Fallopian tube (tissue), 1 donor: ENCODE data around the gene PRDM10.

DNA sequence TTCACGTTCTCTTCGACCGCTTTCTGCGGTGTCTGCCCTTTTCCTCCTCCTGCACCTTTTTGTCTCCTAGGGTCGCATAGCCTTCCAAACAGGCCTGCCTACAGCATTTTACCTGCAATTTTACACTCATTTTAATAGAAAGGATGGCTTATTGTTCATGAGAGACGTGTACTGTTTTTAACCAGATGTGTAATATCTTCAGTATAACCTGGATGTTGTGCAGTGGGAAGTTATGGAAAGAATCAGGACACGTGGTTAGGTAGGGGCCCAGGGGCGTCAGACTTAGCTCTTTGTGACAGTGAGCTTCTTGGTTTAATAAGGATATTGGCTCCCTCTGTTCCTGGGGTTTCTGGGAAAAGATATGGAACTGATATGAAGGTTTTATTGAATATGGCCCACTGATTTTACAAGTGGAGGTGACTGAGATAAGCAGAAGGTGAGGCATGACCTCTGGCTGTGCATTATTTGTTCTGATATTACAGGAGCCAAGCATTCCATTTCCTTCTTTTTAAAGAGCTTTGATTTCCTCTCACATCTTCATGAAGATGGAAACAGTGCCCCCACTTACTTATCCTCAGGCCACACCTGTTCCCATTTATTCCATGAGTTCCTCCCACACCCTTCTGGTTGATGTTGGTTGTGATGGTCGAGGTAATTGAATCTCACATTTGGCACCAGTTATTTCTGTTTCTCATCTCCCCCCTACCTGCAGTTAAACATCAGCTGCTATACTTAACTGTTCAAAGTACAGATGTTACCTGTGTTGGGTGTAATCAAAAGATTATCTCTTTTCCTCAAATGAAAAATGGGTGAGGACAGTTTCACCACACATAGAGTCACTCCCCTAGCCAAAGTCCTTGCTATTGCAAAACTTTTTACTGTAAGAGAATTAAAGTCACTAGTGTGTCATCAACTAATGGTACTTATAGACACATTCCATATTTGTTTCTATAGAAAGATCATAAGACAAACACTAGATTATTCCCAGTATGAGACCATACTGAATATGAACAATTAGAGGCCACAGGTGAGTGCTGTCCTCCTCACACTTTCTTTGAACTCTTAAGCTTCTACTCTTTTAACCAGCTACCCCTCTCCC is 1.8 kb downstream of the TMEM45B start:
- PRO-cap: no peak

- PRO-cap: no peak
Measured at GRCh38 chr11:129853746-129854296, 38.2 kb downstream of the TMEM45B start.

DNA sequence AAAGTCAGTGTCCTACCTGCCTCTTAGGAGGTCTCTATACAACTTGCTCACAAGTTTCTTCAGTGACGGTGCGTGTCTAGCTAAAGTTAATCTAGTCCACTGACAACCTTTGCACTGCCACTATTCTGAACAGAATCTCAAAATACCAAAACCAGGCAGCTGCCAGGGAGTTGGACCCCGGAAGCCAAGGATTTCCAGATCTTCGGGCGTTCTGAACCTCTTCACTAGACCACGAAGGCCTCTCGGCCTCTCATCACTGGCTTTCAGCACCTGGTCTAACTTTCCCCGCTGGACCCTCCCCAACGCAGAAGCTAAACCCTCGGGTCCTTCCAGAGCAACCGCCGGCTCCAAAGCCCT is 529 bp downstream of the NFRKB start:
- PRO-cap: no peak

GRCh38 chr11:130002674-130003481 is at the start of gene PRDM10:
PRDM10 (minus strand) TSS chr11:130002835.
- PRO-cap: bidirectional peak, plus-strand start at chr11:130003205, minus-strand start at chr11:130002835; bidirectional peak, plus-strand start at chr11:130003313, minus-strand start at chr11:130003294

DNA sequence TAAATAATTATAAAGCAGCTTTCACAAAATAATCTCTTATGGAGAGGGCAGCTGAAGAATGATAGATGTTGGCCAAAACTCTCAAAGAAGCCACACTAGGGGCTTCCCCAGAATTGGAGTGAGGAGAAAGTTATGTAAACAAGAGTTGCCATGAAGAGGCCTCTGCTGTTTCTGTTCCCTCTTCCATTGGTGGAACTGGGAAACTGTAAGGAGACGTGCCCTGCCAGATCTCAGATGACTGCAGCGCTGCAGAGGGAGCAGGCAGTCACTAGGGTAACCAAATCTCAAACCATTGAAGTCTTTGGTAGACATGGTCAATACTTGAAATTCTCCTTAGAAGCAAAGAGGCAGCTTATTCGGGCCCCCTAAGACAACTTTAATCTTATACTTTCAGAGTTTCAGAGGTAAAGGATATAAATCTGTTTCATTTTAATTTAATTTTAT is 19.4 kb upstream of the APLP2 start:
- PRO-cap: no peak

GRCh38 chr11:130085924-130086374 is 16.3 kb downstream of the APLP2 start:
- PRO-cap: no peak

DNA sequence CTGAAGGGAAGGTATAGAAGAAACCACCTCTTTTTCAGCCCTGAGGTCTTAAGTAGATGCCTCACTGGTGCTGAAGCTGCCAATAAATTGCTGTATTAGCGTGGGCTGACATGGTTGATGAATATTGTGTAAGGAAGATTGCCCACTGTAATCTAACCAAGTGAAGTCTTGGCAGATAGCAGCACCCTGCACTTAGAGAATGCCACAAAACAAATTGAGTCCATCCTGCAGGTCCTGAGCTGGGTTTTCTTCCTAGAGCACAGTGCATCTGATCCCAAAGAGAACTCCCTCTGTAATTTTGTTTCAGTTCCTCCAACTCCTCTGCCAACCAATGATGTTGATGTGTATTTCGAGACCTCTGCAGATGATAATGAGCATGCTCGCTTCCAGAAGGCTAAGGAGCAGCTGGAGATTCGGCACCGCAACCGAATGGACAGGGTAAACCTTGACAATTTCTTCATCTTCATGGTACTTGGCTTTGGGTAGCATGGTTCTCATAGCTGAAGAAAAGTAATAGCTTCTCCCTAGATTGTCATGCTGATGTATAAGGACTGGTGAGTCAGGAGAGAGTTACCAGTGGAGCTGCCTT is 33.1 kb upstream of the ST14 start:
- PRO-cap: no peak

DNA sequence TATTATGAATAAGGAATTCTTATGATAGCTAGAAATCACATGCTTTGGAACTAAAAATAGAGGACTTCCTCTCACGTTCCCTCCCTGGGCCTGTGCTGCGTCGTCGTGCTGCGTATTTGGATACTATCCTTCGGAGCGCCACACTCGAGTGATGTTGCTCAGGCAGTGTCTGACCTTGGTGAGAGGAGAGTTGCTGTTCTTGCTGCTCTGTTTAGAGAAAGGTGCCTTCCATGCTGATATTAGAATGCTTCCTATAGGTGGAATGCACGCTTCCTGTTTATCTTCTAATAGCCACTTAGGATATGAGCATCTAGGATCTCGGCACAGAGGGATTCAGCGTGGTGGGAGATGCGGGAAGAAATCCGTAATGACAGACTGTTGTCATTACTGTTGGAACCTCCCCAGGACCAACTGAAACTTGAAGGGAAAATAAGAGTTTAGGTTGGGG is 20.1 kb upstream of the ST14 start:
- PRO-cap: no peak

DNA sequence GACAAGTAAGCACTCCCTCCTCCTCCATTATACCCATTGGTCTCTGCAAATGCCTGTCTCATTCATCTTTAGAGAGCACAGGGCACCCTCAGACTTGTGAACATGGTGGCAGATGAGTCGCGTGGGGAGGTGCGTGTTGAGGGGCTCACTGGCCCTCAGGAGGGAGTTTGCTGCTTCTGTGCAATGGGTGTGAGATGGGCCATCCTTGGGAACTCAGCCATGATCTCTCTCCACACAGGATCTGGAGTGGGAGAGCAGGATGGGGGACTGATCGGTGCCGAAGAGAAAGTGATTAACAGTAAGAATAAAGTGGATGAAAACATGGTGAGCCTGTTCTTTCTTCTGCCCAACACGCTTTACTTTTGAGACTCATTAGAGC is 19.4 kb upstream of the ST14 start:
- PRO-cap: no peak

- PRO-cap: no peak
Measured at GRCh38 chr11:130160763-130161219, 1.2 kb downstream of the ST14 start.

- PRO-cap: no peak
Measured at GRCh38 chr11:130232533-130233653, 73.3 kb downstream of the ST14 start.

GRCh38 chr11:130315716-130316303 is 1.1 kb upstream of the ZBTB44 start:
- PRO-cap: unidirectional peak, minus-strand start at chr11:130315898

GRCh38 chr11:130434387-130434781 is 6.0 kb upstream of the ADAMTS8 start:
- PRO-cap: no peak

- PRO-cap: no peak
Measured at GRCh38 chr11:130583925-130584365, 135.5 kb downstream of the ADAMTS15 start.

DNA sequence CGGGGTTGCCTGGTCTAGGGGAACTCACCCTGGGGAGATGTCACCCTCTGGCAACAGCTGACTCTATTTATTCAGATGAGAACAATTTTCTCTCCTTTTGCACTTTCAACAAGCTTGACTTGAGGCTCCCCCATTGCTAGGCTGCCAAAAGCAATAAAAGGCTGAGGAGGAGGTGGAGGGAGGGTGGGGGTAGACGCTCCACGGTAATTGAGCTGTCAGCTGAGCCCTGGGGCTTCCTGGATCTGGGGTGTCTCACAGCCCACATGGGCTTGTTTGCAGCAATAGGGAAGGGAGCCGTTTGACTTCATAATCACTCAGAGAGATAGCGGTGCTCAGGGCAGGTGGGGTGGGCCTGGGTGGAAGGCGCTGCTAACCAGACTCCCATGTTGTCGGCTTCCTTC is 158.7 kb downstream of the ADAMTS15 start:
- PRO-cap: no peak

GRCh38 chr11:130891149-130891768 is 25.0 kb downstream of the SNX19 start:
- PRO-cap: no peak

GRCh38 chr11:130892932-130893364 is 23.3 kb downstream of the SNX19 start:
- PRO-cap: no peak

DNA sequence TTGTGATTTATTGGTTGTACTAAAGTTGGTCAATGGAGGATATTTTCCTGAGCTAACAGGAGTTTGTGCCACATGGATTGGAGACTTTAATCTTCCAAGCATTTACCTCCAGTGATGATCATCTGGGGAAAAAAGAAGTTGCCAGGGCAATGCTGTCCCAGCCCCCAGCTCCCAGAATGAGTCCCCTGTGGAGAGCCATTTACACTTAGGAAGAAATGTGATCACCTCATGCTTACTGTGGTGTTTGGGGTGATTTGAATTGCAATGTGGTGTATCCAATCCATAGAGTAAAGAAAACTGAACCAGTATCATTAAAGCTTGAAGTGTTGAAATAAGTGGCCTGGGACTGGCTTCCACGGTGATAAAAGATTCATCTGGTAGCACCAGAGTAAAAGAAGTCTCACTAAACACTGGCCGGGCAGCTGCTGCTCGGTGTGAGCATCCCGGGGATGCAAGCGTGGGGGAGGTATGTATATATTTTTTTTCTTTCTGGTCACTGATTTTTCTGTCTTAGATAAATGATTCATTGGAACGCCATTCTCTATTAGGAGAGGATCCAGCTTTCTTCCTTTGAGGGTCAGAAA is 117.2 kb upstream of the NTM start:
- PRO-cap: no peak

DNA sequence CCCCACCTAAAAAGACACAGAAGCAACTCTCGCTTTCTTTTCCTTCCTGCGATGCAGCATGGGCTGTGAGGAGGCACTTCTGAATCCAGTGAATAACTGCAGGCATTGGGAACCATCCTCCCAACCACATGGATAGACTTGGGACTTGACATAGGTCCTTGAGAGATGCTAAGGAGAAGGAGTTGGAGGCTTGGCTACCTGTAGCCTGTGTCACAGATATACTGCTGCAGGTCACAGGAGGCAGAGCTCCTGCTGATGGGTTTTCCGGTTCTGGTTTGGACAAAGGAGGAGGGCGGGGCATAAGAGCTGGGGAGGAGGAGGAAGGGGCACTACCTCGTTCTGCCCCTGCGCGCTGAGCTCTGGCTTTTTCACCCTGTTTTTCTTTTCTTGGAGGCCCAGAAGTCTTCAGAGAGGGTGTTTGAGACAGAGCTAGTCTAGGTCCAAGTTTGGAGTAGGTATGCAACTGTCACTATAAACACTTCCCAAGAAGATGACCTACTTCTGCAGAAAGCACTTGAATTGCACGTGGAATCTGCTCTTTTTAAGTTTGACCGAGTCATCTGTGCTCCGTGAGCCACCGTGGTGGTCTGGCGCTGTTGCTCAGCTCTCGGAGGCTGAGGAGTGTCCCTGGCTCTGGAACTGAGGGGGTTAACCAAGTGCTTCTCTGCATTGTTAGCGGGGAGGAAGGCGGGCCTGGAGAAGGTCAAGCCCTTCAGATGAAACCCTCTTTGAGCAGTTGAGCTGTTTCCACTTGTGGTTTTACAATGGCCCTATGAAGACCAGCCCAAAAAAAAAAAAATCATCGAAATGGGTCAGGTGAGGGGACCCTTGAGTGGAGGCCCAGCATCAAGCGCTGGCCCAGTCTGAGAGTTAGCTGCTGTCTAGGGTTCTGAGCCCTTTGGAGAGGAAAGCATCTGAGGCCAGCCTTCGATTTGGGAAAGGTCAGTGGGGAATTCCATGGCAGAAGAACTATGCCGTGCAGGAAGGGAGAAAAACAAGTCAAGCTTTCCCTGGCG is 286.3 kb downstream of the NTM start:
- PRO-cap: no peak

- PRO-cap: no peak
Measured at GRCh38 chr11:131663238-131663808, 292.9 kb downstream of the NTM start.